UCH-1 (cell line): ENCODE data around the genes ODF3, PSMD13, IFITM5, IFITM1 and RASSF7.

DNA sequence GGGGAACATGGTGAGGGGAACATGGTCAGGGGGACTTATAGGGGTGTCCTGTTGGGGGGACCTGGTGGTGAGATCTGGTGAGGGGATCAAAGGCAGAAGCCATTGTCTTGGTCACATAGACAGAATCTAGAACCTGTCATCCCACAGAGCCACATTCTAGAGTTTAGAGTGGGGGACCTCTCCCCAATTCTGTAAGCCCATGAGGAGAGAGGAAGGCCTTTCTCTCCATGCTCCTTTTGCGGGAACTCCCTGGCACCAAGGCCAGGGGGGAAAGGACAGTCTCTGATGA is at the start of gene ODF3:
Gene ODF3, plus strand, starts transcription at position 177 of the 289 bp plus-strand sequence.
- RRBS, result no CpG with 5 or more reads among the region's 1 CpG

DNA sequence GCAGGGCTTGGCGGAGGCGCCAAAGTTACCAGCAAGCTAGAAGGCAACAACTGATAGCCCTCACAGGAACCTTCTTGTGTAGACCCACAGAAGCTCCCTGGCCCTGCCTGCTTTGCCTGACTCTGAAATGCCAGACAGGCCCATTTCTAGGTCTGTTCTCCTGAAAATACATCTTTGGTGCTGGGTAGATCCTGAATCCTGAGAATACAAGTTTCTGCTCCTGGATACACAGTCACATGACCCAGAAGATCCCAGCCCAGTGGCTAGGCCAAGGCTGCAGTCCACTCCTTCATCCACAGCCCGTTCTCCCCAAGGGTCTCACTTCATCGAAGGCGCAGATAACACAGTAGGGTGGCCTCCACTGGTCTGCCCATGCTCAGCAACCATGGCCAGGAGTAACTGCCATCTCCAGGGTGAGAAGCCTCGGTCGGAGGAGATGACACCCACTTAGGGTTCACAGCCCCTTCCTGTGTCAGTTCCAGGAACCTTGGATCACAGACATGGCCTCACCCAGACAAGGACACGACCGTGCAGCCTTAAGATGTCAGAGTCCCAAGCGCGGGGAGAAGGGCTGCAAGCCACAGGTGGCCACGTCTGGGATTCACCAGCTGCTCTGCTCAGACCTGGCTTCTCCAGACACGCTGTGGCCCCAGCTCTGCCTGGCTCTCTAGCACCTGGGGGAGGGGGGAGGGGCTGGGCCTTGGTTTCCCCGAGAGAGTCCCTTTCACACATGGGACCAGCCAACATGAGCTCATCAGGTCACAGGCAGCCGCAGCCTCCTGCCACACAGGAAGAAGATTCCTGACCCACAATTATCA is 2.6 kb downstream of the BET1L start:
- RRBS, result no CpG with 5 or more reads among the region's 15 CpGs

DNA sequence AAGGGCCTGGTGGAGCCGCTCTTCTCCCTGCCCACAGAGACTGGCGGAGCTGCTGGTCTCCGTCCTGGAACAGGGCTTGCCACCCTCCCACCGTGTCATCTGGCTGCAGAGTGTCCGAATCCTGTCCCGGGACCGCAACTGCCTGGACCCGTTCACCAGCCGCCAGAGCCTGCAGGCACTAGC is 1.8 kb downstream of the RIC8A start:
- RRBS, result no CpG with 5 or more reads among the region's 9 CpGs

- RRBS, result 3% methylated on average over 22 of the region's 40 CpGs
Measured at GRCh38 chr11:236705-237157, at the start of gene PSMD13. PSMD13 (plus strand) TSS chr11:236976.

- RRBS, result no CpG with 5 or more reads among the region's 29 CpGs
Measured at GRCh38 chr11:299195-299741, at the start of gene IFITM5. IFITM5 (minus strand) TSS chr11:299526.

- RRBS, result no CpG with 5 or more reads among the region's 20 CpGs
Measured at GRCh38 chr11:309025-309844, 1.6 kb downstream of the IFITM2 start.

DNA sequence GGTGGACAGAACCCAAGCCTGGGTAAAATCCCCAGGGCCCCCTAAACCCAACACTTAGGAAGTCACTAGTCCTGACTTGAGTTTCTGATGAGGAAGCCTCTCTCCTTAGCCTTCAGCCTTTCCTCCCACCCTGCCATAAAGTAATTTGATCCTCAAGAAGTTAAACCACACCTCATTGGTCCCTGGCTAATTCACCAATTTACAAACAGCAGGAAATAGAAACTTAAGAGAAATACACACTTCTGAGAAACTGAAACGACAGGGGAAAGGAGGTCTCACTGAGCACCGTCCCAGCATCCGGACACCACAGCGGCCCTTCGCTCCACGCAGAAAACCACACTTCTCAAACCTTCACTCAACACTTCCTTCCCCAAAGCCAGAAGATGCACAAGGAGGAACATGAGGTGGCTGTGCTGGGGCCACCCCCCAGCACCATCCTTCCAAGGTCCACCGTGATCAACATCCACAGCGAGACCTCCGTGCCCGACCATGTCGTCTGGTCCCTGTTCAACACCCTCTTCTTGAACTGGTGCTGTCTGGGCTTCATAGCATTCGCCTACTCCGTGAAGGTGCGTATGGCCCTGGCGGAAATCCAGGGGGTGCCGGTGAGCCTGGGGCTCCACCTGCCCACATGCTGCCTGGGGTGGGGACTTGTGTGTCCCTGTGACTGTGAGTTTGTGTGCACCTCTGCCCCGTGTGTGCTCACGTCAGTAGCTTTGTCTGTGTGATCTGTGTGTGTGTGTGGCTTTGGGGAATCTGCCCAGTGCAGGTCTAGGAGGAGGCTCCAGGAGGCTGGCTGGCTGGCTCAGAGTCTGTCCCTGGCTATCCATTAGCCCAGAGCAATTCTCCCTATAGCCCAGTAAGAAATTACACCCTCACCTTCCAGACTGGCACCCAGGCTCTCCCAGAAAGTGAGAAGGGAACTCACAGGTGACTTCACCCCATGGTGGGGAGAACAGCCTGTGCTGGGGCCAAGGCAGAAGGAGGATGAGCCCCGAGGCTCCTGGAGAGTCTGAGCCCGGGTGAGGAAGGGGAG is at the start of gene IFITM1:
Gene IFITM1, plus strand, starts transcription at position 253 of the 1,036 bp plus-strand sequence.
- RRBS, result no CpG with 5 or more reads among the region's 20 CpGs

DNA sequence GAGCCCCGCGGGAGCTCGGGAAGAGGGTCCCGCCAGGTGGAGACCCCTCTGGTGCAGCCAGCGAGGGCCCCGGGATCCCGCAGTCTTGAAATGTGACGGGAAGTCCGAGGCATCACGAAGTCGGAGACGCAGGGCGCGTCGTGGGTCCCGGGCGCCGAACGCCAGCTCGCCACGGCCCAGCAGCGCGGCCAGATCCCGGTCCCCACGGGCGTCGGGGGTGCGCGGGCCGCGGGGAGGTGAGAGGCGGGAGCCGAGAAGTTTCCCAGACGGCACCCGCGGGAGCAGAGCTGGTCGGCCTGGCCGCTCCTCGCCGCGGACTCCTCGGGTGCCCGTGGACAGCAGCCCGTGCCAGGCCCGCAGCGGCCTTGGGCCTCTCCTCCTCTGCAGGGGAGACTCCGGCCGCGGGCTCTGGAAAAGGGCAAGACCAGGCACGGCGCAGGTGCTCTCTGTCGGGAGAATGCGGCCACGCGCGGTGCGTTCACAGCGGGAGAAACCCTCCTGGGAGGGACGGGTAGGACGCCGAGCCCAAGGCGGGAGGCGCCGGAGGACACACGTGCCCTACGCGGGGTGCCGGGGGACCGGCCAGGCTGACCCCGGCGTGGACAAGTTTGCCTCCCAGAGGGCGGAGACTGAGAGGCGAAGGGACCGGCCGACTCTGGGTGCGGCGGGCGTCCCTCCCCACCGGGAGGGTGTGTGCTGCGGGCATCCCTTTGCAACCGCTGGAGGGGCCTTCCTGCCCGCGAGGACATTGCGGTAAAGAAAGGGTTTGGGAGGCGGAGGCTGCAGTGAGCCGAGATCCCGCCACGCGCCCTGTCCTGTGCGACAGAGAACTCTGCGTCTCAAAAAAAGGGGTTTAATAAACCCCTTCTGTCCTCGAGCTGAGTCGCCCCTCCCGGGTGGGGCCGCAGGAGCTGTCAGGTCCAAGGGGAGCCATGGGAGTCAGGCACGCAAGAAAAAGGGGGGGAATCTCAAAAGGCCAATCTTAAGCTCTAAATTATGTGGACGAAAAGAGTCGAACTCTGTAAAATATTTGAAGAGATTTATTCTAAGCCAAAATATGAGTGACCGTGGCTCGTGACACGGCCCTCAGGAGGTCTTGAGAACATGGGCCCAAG is 2.3 kb downstream of the IFITM1 start:
- RRBS, result 88% methylated on average over 33 of the region's 101 CpGs

DNA sequence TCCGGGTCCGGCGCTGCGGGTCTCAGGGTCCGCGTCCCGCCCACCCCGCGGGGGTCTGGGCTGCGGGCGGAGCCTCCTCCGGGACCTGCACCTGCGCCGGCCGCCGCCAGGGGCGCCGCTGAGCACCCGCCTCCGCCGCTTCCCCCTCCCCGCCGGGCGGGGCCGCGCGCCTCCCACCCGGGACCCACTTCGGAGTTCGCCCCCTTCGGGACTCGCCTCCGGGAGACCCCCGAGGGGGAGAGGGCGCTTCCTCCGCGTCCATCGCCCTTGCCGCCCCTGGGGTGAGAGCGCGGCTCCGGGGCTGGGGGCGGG is 2.2 kb downstream of the IFITM3 start:
- RRBS, result no CpG with 5 or more reads among the region's 43 CpGs

GRCh38 chr11:334030-334970 is 13.6 kb upstream of the IFITM3 start:
- RRBS, result no CpG with 5 or more reads among the region's 30 CpGs

DNA sequence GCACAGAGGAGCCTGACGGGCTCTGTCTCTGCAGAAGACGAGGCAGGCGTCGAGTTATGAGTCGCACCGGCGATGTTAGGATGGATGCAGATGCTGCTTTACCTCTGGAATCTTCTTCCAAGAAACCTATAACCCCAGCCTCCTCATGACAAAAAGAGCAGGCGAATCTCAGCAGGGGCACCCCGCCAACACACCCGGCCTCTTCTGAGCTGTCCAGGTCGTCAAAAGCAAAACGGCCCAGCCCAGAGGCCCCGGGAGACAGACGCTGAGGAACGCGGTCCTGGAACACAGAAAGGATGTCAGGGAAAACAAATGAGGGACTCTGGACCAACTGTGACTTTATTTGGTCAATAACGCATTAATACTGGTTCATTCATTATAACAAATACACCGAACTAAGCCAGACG is 10.9 kb upstream of the B4GALNT4 start:
- RRBS, result 65% methylated on average over 4 of the region's 19 CpGs

- RRBS, result no CpG with 5 or more reads among the region's 15 CpGs
Measured at GRCh38 chr11:392901-393700, 908 bp upstream of the PKP3 start.

- RRBS, result 6% methylated on average over 10 of the region's 68 CpGs
Measured at GRCh38 chr11:447825-448945, 1.9 kb upstream of the PTDSS2 start.

- RRBS, result no CpG with 5 or more reads among the region's 30 CpGs
Measured at GRCh38 chr11:541438-542017, 4.2 kb downstream of the LRRC56 start.

- RRBS, result 3% methylated on average over 30 of the region's 104 CpGs
Measured at GRCh38 chr11:560573-561340, at the start of gene RASSF7. RASSF7 (plus strand) TSS chr11:560970.

GRCh38 chr11:587869-588427 is 11.7 kb downstream of the PHRF1 start:
- RRBS, result no CpG with 5 or more reads among the region's 9 CpGs

GRCh38 chr11:618576-619679 is 3.2 kb upstream of the IRF7 start:
- RRBS, result 89% methylated on average over 4 of the region's 31 CpGs

DNA sequence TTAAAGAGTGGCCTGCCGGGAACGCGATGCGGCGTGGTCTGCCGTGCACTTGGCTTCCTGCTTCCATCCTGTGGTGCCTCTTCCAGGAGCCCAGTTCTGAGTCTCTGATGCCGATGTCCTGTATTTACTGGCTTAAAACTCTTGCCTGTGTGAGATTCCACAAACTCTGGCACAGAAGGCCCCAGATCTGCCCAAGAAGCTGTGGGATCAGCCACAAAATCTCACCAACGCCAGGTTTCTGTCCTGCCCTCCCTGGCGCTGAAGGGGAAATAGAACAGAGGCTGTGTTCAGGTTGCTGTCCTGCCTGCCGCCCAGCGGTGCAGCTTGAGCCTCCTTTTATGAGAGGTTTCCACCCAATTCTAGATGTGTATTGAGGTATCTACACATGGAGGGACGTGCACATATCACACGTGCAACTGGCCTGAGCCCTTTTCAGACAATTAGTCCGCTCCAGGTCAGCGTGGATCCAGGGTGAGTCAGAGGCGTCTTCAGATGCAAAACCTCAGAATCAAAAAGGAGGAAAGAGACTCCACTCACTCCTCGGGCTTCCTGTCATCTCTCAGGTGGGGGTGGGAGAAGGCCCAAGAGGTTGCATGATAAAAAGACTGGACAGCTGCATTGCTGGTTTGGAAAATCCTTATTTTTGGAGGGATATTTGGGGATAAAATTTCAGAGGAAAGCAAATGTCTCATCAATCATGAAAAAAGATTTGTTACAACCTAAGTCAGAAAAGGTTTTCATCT is 2.3 kb downstream of the TMEM80 start:
- RRBS, result no CpG with 5 or more reads among the region's 17 CpGs

DNA sequence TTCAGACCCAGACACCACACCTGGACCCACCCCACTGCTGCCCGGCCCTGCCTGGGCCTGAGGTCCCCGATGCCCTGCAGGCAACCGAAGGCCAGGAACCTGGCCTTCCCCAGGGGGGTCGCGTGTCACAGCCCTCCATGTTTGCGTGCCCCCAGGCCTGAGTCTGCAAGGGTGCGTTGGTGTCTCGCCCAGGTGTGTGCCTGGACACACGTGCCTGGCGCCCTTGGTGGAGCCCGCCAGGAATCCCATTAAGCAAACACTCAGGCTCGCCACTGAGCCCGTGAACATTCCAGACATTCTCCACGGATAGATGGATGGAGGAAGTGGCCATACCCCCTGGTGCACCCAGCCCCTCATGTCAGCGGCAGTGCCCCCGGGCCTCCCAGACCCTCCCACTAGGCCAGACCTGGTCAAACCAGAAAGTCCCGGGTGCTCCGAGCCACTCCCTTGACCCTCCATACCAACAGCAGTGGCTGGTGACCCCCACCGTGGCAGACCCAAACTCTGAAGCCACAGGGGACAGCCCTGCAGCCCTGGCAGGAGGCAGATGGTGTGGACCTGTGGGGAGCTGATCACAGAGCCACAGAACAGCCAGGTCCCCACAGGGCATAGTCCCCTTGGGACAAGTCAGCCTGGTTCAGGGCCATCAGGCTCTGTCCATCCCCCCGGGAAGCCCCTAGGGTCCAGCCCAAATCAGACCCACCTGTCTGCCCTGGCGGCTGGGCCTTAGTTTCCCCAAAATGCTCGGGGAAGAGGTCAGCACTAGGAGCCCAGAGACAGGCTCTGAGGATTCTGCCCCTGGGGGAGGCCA is 1.8 kb downstream of the EPS8L2 start:
- RRBS, result 23% methylated on average over 2 of the region's 22 CpGs

DNA sequence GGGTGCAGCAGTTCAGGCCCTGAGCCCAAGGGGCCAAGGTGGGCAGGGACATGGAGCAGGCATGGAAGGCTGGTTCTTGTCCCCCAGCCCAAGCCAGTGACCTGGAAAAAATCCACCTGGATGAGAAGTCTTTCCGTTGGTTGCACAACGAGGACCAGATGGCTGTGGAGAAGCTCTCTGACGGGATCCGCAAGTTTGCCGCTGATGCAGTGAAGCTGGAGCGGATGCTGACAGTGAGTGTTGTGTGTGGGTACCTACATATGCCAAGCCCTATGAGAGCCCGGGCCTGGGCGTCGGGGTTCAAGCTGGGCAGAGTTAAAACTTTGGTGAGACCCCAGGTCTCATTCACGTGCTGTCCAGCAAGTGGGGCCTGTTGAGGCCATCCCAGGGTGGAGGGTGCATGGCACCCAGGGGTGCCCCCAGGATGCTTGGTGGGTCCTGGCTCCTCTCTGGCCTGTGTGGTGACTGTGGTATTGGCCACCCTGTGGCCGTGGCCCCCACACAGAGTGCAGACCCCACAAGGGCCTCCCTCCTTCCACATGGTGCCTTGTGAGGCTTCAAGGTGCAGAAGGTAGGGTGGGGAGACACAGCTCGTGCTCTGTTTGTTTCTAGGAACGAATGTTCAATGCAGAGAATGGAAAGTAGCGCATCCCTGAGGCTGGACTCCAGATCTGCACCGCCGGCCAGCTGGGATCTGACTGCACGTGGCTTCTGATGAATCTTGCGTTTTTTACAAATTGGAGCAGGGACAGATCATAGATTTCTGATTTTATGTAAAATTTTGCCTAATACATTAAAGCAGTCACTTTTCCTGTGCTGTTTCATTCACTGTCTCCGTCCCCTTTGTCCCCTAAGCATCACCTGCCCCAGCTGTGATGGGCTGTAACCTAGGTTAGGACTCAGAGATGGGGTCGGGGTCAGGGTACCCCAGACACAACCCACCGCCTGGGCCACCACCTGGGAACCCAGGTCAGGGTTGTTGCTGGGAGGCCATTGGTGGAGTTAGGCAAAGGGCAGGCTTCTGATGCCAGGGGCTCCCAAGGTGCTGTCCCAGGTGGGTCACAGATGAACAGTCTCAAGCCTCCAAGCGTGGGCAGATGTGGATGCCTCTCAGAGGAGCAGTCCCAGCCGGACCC is 12.7 kb downstream of the GATD1 start:
- RRBS, result no CpG with 5 or more reads among the region's 23 CpGs